ENCODE results near the genes GPR68 and SLC24A4.

DNA sequence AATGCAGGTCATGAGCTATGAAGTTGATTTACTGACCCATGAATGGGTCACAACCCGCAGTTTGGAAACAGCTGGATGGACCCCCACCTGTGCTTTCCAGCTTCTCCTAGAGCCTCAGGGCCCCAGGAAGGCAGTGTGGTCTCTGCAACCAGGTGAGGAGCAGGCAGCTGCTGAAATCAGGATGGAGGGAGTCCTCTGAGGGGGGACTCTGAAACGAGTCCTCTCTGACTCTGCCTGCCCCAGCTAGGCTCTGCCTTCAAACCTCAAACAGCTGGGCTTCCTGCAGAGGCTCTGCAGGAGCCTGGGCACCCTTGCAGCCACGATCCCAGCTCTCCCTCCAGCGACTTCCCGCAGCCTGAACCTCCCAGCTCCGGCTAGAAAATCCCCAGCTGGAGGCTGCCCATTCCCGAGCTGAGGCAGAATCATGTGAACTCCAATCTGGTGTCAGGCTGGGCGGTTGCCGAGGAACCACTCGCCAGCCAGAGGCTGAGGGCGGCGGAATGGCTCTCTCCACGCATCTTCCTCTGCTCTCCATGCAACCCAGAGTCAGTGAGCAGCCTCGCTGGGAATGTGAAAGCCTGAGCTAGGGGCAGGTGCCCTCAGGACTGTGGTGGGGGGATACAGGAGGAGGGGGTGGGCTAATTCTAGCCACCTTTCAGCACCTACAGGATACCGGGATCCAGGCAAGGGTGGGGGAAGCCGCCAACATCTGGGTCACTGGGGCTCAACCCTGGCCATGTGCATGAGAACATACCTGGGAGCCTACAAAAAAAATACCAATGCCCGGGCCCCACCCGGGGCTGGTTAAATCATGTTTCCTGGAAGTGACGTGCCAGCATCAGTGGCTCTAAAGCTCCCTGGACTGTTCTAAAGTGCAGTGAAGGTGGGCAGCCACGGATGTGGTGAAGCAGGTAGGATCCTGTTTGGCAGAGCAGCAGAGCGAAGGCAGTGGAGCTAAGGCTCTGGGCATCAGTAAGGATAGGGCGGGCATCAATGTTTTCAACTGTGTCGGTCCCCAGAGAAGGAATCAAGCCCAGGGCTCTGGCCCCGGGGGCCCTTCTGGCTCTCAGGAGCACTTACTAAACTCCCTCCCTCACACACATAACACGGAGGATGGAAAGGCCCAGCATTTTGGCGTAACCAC, at the start of gene GPR68:
Gene GPR68 (minus strand): TSS at position 357 of the 1,144 bp plus-strand sequence.
- PRO-cap, result no peak
- RAMPAGE, long total RNA, result no peak

DNA sequence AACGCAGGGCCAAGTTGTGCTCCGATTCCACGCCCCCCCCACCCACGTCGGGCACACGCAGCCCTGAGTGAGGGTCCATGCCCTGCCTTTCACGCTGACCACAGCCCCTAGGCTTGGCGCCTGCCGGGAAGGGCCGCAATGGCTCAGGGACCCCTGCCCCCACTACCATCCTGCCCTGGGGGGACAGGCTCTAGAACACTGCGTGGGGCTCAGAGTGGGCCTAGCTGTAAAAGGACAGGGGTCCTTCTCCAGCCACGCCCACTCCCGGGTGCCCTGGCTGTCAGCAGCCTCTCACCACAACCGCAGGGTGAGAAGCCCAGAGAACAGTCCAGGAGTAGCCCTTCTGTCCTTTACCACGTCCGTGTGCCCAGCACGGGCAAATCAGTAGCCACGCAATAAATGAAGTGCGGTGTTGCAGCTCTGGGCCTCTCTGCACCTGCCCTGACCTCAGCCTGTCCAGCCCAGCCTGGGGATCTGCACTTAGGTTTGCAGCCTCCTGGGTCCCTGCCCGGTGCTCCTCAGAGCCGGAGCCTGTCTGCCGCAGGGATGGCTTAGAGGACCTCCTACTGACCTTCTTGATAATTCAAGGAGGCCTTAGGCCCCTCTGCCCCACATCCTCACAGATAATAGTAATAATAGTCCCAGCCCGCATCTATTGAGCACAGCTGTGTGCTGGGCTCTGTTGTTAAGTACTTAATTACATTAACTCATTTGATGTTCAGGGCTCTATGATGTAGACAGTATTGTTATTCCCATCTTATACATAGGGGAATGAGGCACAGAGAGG, 9.5 kb upstream of the GPR68 start:
- PRO-cap, result no peak
- RAMPAGE, long total RNA, result no peak

DNA sequence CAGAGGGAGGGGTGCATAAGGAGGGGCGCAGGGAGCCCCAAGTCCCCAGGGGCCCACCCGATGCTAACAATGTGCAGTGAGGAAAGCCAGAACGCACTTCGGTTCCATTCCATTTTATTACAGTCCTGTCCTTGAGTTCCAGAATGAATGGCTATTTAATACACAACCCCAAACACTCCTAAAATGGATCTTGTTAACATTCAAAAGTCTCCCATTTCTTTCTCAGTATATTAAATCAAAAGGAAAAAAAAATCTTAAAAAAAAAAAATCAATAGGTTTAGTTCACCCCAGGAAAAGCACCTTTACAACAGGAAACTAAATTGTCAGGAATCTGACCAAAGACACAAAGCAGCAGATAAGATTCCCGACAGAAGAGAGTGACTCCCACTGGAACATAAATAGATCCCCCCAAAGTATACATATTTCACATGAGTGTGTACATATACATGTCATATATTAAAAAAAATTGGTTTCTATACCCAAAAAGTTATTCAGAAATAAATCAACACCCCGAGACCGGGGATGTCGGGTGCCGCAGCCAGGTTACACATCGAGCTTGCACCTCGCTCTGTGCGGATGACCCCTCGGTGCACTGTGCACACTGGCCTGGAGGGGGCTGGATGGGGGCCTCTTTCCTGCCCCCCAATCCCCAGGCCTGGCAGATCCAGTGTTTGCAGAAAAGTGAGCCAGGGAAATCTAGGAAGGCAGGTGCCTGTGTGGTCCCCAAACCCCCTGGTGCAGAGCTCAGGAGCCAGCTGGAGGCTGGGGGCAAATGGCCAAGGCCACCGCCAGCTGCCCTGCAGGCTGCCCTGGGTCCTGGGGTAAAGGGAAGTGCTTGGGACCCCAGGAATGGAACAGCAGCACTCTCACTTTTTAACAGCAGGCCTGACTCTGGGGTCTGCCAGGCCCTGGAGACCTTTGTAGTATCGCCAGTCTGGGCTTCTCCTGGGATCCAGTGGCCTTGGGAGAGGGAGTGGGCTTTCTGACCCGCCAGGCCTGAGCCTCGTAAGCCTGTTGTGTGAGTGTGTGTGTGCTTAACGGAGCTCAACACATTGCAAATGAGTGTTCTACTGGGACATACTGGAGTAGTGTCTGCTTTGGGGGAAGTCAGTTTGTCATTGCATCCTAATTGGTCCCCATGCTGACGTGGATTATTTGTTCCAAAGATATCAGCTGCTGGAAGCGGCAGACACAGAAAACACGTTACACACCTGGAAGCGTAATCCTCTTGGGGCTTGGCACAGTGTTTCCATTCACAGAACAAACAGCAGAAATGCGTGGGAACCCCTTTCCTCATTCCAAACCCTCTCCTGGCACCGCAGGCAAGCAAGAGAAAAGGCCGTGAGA, 27.2 kb upstream of the GPR68 start:
- PRO-cap, result no peak
- RAMPAGE, long total RNA, result no peak

DNA sequence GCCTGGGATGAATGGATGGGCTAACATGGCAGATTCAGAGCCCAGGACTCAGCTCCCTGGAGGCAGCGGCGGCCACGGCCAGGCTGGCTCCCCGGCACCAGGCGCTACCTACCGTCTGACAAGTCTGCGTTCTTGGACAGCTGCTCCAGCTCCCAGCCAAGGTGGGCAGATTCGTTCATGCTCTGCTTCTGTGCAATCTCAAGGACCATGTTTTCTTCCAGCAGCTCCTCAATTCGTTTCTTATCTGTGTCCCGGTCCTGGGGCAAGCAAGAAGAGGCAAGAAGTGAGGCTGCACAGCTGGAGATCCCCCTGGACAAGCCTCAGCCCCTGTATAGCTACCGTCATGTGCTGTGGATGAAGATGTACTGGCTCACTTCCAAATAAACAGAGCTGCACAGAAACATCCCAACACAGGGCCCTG, 80.2 kb upstream of the GPR68 start:
- PRO-cap, result no peak
- RAMPAGE, long total RNA, result no peak

DNA sequence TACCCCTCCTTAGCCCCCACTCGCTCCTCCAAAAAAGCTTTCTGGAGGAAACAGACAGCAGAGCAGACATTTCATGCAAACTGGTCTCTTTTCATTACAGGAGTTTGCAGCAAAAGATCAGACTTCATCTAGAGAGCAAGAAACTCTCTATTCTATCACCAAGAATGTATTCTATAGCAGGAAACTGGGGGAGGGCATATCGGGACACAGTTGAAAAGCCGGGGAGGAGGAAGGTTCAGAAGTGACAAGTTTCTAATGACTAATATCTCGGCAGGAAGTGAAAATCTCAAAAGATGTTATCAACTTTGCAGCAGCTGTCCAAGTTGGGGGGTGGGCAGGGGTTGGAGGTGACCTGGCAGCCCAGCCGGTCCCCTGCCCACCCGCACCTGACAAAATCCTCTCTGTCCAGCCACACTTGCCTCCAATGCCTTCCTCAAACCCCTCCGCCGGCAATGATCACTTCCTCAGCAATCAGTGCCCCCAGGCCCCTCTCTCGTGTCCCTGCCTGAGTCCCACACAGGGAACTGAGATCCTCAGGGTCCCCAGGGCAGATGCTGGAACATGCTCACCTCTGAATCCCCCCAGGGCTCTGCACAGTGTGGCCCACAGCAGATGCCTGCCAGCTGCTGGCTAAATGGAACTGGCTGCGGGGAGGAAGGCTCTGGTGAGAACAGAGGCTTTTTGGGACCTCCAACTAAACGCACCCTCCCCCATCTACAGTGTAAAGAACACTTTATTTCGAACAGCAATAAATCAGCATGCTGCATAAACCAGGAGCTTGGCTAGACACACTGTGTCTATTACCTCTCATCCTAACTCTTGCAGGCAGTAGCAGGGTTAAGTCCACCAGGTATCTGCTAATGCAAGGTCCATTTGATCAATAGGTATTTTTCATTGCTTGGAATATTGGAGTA, 43.9 kb downstream of the CCDC88C start:
- PRO-cap, result no peak
- RAMPAGE, long total RNA, result no peak

- PRO-cap, result no peak
- RAMPAGE, long total RNA, result no peak
These were observed 10.3 kb downstream of the CCDC88C start for GRCh38 chr14:91407268-91407729.

DNA sequence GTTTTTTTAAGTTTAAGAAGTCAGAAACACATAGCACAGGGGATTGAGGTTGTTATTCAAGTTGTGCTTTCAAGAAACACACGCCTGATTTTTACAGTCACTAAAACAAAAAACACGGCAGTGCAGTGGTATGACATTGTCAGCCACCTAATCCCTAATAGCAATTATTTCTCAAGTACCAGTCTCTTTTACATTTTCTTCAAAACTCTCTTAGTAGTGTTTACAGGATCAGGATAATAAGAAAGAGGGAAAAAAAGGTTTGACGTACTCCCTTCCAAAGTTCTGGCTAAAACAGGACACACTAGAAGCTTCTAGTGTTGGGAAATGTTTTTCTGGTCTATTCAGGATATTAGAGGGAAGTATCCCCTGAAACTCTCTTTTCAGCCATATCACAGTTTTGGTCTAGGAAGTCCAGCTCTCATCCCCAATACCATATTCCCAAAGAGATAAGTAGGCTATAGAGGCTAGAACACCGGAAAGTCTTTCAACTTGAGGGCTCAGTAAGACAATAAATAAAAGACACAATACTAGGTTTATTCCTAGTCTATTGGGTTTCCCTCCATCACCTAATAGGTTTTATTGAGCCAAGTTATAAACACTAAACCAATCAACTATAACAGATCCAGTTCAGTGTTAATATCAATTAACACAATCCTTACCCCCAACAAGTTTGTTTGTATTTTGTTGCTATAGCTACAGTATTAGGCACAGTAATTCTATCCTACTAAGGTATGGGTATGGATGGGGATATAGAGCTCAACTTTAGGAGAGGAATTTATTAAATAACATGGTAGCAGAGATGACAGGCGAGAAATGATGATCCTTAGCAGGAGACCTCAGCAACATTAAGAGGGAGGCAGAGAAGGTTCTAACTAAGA, 13.6 kb downstream of the PPP4R3A start:
- PRO-cap, result unidirectional peak, plus-strand start at position 778 of the sequence
- RAMPAGE, long total RNA, result no peak

GRCh38 chr14:91877403-91877852, 10.1 kb upstream of the TC2N start:
- PRO-cap, result no peak
- RAMPAGE, long total RNA, result no peak

DNA sequence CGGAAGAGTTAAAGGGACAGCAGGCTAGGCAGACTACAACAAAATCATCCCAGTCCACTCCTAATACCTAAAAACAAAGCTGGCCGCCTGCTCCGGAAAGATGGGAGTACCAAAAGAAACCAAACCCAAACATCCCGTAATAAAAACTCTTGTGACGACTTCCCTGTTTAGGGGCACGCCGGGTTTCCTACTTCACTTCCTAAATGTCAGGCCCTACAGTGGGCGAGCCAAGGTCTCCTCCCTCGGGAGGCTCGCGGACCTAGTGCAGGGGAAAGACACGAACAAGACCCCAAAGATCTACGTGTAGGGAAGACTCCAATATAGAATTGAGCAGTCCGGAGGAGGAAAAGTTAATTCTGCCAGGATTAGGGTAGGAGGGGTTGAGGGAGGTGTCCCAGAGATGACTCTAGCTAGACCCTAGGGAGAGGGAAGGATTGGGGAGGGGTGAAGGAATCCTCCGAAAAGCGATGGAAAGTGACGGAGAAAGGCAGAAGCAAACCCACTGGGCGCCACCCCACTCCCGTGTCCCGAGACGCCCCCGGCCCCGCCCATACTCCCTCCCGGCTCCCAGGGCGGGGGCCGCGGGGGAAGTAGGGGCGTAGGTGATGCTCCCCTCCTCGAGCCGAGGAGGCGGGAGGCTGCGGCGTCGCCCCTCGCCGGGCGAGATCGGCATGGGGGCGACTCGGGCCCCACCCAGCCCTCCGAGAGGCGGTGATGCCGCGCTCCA, 466 bp downstream of the ATXN3 start:
- PRO-cap, result unidirectional peak, plus-strand start at position 190 of the sequence; bidirectional peak, plus-strand start at position 577 of the sequence, minus-strand start at position 526 of the sequence
- RAMPAGE, long total RNA, result no peak

GRCh38 chr14:92322824-92323908, at the start of gene SLC24A4:
TSS of gene SLC24A4 (plus strand) at chr14:92323165.
- PRO-cap, result no peak
- RAMPAGE, long total RNA, result no peak

DNA sequence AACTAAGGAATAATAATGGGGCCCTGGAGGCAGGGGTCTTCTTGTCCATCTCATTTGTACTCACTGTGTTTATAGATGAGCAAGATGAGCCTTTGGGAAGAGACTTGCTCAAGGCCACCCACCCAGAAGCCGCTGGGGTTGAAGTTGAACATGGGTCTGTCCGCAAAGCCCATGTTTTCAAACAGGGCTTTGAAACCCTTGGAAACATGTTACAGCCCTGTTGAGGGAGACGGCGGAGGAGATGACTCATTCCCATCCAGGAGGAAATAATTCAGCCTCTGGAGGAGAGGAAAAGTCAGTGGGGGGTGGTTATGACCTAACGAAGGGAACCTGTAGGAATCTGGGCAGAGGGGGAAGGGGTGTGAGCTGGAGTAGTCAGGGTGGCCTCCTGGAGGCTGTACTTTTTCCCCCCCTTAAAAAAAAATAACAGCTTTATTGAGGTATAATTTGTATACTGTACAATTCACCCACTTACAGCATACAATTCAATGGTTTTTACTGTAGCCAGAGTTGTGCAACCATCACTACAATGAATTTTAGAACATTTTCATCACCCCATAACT, 2.1 kb upstream of the RIN3 start:
- PRO-cap, result no peak
- RAMPAGE, long total RNA, result no peak

- PRO-cap, result no peak
- RAMPAGE, long total RNA, result no peak
These were observed 60.5 kb downstream of the RIN3 start for GRCh38 chr14:92573908-92574627.

DNA sequence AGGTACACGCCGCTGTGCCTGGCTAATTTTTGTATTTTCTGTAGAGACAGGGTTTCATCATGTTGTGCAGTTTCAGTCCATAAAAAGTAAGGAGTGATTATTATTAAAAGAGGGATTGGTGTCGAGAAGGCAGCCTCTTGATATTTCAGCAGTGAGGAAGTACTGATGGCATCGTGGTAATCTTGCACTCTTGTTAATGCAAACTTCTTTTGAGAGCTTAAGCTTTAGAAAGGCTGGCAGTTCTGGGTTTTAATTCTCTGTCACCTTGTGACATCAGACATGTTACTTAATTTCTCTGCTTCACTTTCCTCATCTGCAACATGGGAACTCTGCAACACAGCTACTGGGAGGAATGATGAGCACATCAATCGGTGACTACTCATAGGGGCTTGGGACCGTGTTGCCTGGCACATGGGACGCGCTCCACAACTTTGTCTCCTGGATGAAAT, 72.2 kb downstream of the RIN3 start:
- PRO-cap, result no peak
- RAMPAGE, long total RNA, result no peak

DNA sequence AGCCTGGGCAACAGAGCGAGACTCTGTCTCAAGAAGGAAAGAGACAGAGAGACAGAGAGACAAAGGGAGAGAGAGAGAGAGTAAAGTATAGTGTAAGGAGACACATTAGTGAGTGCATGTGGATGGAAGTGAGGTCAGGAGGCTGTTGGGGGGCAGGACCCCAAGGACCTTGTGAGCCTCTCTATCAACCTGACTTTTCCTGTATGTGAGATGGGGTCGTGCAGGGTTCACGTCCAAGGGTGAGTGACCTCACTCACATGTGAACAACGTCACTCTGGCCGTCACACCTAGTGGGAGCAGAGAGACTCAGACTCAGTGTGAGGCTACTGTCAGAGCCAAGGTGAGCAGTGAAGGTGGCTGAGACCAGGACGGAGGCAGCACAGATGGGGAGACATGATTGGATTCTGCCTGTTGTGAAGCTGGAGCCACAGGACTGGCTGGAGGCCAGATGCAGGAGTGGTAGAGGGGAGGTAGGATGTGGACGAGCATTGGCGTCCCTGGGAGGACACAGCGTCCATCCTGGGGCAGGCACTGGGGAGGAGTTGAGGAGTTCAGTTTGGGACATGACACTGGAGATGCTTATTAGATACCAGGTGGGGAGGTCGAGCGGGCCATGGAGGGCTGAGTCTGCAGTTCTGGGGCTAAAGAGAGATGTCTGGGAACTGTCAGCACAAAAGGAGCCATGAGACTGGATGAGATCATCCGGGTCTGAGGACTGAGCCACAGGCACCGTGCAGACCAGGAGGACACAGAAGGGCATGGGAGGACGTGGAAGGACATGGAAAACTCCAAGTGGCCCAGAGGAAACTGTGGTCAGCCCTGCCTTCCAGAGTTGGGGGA, 92.9 kb downstream of the LGMN start:
- PRO-cap, result no peak
- RAMPAGE, long total RNA, result no peak

GRCh38 chr14:92668278-92668746, 80.1 kb downstream of the LGMN start:
- PRO-cap, result no peak
- RAMPAGE, long total RNA, result no peak

GRCh38 chr14:92768136-92768498, 19.7 kb upstream of the LGMN start:
- PRO-cap, result no peak
- RAMPAGE, long total RNA, result no peak

DNA sequence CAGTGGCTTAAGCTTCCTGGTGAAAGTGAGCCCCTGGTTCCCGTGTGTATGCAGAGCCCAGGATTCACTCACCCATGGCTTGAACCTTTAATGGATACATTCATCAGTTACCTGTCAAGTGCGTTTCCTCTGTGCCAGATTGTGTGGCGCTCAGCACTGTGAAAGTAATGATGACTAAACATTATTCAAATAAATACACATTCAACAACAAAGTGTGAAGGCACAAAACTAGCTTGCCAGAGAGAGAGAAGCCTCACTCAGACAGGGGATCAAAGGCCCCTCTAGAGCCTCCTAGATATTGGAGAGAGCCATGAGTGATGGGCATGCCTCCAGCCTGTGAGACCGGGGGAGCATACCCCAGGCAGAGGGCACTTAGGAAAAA, 545 bp upstream of the CHGA start:
- PRO-cap, result no peak
- RAMPAGE, long total RNA, result no peak

- PRO-cap, result no peak
- RAMPAGE, long total RNA, result no peak
These were observed 50.7 kb downstream of the CHGA start for GRCh38 chr14:92973647-92973986.

DNA sequence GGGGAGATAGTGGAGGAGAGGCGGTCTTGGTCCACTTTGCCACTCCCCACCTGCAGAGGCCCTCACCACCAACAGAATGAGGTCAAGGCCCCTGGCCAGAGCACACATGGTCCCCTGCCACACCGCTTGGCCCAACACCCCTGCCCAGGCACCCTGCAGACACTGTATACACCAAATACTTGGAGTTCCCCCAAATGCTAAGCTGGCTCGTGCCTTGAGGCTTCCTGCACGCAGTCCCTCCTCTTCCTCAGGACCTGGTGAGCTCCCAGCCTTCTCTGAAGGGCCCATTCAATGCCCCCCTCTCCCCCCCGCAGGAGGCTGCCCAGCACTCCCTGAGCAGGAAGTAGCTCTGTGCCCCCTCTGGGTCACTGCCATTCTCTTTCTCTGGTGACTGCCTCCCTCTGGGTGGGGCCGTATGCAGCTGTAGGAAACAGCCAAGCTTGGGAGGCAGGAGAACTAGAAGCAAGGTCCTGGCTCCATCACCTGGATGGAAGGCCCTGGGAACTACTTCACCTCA, 75.3 kb downstream of the ITPK1 start:
- PRO-cap, result no peak
- RAMPAGE, long total RNA, result no peak

GRCh38 chr14:93043245-93043964, 72.3 kb downstream of the ITPK1 start:
- PRO-cap, result no peak
- RAMPAGE, long total RNA, result no peak